Measurements from ENCODE around the genes VN1R2 and MYADM.

GRCh38 chr19:52640975-52641707, 49.2 kb downstream of the ENSG00000269825 start:
- PRO-cap, 2 experiments: no peak in any of the 2 experiments

- PRO-cap, 2 experiments: no peak in any of the 2 experiments
Measured at GRCh38 chr19:52643866-52644593, 46.3 kb downstream of the ENSG00000269825 start.

DNA sequence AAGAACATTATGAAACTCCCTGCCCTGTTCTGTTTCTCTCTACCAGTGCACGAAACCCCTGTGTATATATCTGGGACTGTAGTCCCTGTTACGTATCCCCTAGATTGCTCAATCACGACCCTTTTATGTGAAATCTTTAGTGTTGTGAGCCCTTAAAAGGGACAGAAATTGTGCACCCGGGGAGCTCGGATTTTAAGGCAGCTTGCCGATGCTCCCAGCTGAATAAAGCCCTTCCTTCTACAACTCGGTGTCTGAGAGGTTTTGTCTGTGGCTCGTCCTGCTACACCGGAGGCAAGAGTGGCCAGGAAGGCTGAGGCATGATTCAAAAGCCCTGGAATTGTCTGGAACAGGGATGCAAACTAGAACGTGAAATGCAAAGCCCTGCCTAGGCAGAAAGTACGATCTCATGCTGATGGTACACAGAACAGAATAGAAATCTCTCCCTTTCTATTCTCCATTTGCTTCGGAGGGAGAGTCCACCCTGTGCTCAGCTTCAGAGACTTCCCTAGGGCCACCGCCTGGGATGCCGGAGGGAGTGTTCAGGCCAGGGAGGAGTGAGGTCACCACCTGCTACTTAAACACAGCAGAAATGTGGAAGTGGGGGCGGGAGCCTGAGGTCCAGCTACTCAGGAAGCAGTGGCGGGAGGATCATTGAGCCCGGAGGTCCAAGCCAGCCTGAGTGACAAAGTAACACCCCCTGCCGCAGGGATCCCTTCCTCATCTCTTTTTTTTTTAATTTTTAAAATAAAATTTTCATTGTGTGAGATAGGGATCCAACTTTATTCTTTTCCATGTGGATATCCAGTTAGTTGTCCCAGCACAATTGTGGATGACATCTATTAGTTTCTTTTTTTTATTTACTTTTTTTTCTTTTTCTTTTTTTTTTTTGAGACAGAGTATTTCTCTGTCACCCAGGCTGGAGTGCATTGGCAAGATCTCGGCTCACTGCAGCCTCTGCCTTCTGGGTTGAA, 894 bp upstream of the ZNF888 start:
- PRO-cap, 2 experiments: no peak in any of the 2 experiments

GRCh38 chr19:52944141-52944885, 18.4 kb downstream of the ZNF816 start:
- PRO-cap, 2 experiments: no peak in any of the 2 experiments

- PRO-cap, 2 experiments: no peak in any of the 2 experiments
Measured at GRCh38 chr19:53079472-53079973, 23.7 kb downstream of the ZNF160 start.

DNA sequence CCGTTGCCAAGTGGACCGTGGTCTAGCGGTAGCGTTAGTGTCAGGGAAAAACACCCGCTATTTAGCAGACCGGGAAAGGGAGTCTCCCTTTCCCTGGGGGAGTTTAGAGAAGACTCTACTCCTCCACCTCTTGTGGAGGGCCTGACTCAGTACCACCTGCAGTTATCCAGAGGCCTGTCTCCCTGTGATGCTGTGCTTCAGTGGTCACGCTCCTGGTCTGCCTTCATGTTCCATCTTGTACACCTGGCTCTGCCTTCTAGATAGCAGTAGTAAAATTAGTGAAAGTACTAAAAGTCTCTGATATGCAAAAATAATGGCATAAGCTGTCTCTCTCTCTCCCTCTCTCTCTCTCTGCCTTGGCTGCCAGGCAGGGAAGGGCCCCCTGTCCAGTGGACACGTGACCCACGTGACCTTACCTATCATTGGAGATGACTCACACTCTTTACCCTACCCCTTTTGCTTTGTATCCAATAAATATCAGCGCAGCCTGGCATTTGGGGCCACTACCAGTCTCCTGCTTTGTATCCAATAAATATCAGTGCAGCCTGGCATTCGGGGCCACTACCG, at the start of gene VN1R2:
VN1R2 (plus strand) TSS at position 345 of the 567 bp plus-strand sequence.
- PRO-cap, 2 experiments: no peak in any of the 2 experiments

DNA sequence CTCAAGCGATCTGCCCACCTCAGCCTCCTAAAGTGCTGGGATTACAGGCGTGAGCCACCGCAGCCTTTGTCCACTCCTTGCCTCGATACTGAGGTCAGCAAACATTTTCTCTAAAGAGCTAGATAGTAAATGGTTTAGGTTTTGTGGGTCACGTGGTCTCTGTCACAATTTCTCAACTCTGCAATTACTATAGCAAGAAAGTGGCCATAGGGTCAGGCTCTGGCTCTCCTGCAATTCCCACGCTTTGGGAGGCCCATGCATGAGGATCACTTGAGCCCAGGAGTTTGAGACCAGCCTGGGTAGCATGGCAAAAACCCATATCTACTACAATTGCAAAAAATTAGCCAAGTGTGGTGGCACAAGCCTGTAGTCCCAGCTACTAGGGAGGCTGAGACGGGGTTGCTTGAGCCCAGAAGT, 42.7 kb downstream of the NLRP12 start:
- PRO-cap, 2 experiments: no peak in any of the 2 experiments

DNA sequence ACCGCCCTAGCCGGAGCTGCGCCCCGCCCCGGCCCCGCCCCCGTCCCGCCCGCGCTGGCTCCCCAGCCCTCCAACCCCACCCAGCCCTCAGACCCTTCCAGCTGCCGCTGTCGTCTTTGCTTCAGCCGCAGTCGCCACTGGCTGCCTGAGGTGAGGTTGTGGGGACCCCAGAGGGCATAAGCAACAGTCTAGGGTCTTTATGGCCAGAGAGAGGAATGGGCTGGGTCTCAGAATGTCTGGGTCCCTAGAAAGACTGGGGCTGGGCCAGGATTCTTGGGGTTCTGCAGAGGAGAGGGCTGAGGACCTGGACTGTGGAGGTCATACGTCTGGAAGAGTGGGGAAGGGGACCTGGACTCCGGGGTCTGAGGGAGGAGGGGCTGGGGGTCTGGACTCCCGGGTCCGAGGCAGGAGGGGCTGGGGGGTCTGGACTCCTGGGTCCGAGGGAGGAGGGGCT, at the start of gene MYADM:
MYADM (plus strand) TSS at position 90 of the 454 bp plus-strand sequence.
- PRO-cap, 2 experiments: peak in 2 of 2 experiments; most common plus-strand start position 90 of the sequence (in 2)

GRCh38 chr19:53958307-53959159, 4.2 kb upstream of the CACNG8 start:
- PRO-cap, 2 experiments: no peak in any of the 2 experiments

DNA sequence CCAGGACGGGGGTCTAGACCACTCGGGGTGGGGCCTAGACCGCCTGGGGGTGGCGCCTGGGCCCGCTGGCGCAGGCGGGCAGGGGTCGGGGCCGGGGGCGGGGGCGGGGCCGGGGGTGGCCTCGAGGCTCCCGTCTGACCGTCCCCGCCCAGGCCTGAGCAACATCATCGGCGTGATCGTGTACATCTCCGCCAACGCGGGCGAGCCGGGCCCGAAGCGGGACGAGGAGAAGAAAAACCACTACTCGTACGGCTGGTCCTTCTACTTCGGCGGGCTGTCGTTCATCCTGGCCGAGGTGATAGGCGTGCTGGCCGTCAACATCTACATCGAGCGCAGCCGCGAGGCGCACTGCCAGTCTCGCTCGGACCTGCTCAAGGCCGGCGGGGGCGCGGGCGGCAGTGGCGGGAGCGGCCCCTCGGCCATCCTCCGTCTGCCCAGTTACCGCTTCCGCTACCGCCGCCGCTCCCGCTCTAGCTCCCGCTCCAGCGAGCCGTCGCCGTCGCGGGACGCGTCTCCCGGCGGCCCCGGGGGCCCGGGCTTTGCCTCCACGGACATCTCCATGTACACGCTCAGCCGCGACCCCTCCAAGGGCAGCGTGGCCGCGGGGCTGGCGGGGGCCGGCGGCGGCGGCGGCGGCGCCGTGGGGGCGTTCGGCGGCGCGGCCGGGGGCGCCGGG, 9.4 kb upstream of the CACNG6 start:
- PRO-cap, 2 experiments: no peak in any of the 2 experiments

DNA sequence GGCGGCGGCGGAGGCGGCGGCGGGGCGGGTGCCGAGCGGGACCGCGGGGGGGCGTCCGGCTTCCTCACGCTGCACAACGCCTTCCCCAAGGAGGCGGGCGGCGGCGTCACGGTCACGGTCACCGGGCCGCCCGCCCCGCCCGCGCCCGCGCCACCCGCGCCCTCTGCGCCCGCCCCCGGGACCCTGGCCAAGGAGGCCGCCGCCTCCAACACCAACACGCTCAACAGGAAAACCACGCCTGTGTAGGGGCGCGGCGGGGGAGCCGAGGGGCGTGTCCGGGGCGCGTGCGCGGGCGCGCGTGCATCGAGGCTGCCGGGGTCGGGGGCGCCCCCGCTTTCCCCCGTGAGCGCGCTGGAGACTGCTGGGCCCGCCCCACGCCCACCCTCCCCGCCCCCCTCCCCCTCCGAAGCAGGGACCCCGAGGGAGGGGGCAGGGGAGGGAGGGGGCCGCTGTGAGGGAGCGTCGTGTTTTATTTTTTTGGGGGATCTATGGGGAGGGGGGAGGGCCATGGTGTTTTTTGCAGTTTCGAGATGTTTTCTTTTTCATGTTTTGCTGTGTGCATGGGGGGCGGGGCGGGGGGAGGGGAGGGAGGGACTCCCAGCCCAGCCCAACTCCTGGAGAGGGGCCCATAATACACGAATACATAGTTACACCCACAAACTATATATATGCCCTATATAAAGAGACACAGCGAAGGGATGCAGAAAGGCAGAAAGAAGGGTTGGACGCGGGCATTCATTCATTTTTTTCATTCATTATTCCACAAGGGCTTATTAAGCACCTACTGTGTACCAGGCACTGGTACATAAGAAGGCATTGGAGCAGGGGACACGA, 8.6 kb upstream of the CACNG6 start:
- PRO-cap, 2 experiments: peak in 1 of 2 experiments; most common minus-strand start position 84 of the sequence (in 1)

- PRO-cap, 2 experiments: no peak in any of the 2 experiments
Measured at GRCh38 chr19:54102964-54103690, 472 bp downstream of the NDUFA3 start.

DNA sequence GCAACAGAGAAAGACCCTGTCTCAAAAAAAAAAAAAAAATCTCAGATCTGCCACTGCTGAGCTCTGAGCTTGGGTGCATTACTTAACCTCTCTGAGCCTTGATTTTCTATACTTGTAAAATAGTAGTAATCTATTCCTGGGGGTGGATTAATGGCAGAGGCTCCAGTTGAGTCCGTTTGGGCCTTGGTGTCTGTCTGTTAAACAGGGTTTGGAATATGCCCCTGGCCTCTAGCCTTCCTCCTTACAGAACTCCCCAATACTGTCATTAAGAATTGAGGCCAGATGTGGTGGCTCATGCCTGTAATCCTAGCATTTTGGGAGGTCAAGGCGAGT, 3.3 kb downstream of the TFPT start:
- PRO-cap, 2 experiments: no peak in any of the 2 experiments

DNA sequence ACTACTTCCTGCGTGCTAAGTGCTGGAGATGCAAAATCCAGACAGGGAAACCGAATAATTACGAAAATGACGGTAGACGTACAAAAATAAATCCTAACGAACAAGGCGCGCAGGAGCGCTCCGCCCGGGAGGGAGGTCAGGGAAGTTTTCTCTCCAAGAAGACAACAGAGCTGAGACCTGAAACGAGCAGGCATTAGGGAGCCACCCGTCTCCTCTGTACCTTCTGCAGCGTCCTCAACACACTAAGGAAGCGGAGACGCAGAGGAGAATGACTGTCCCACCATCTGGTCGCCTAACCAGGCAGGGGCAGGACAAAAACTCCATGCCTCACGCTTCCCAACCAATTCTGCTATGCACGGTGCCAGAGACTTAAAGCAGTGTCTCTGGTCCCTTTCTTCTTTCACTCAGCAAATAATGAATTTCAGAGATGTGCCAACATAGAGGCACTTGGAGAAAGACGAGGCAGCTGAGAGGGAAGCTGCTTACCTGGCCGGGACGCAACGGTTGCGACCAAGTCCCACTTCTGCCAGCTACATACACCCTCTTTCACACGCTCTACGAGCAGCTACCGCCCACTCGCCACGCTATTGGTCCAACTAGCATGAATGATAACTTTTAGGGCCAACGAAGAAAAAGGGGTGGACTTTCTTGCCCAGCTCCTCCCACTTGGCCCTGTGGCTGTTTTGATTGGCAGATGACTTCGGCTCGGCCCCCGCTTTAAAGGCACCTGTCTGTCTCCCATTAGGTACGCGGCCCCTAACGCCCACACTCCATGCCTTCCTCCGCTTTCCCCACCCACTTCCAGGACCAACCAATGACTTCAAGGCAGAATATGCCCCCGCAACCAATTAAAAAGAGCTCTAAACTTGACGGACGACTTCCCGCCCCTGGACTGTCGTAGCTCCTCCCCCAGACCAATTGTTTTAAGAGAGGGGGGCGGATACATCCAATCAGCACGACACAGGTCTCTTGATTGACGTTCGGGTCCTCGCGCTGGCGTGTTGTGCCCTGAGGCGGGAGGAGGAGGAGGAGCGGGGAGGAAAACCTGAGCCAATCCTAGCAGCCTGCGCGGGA, 739 bp upstream of the CNOT3 start:
- PRO-cap, 2 experiments: peak in 1 of 2 experiments; most common minus-strand start position 511 of the sequence (in 1)

DNA sequence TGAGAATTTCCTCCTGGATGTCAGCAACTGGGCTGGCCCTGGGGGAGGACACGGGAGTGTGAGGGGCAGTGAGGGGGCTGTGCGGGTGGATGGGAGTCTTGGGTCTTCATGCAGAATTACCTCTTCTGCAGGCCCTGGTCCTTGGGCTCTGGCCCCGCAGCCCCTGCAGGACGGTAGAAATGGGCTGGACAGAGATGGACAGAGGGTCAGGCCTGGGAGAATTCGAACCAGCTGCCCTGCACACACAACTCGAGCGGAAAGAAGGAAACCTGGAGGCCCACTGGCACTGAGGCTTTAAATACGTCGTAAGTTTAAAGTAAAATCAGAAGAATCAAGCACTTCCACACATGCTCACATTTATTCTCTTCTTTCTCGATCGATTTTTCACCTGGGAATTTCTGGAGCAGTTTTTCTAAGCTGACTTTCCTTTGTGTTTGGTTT, 4.7 kb downstream of the LILRB5 start:
- PRO-cap, 2 experiments: no peak in any of the 2 experiments

GRCh38 chr19:54282642-54283317, 1.9 kb upstream of the LILRB2 start:
- PRO-cap, 2 experiments: no peak in any of the 2 experiments

DNA sequence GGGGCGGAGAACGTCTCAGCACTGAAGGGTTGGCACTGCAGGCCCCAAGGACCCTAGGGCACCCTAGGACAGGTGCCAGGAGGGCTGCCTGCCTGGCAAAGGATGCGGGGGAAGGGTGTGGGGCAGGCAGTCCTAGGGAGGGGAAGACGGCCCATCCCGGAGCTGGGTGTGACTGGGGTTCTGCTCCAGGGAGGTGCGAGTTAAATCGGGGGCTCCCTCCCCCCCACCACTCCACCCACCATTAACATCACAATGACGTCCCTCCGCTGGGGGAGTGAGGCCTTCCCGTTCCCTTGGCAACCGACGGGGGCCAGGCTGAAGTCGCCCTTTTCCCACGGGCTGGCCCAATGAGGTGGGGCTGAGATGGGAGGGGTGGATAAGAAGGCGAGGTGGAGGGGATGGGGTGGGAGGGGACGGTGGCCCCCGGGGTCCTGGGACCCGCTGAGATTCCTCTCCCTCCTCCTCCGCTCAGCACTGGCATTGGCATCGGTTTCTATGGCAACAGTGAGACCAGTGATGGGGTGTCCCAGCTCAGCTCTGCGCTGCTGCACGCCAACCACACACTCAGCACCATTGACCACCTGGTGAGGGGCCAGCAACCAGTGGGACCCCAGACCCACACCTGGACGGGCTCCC, 5.7 kb downstream of the TTYH1 start:
- PRO-cap, 2 experiments: peak in 1 of 2 experiments; most common minus-strand start position 174 of the sequence (in 1)

DNA sequence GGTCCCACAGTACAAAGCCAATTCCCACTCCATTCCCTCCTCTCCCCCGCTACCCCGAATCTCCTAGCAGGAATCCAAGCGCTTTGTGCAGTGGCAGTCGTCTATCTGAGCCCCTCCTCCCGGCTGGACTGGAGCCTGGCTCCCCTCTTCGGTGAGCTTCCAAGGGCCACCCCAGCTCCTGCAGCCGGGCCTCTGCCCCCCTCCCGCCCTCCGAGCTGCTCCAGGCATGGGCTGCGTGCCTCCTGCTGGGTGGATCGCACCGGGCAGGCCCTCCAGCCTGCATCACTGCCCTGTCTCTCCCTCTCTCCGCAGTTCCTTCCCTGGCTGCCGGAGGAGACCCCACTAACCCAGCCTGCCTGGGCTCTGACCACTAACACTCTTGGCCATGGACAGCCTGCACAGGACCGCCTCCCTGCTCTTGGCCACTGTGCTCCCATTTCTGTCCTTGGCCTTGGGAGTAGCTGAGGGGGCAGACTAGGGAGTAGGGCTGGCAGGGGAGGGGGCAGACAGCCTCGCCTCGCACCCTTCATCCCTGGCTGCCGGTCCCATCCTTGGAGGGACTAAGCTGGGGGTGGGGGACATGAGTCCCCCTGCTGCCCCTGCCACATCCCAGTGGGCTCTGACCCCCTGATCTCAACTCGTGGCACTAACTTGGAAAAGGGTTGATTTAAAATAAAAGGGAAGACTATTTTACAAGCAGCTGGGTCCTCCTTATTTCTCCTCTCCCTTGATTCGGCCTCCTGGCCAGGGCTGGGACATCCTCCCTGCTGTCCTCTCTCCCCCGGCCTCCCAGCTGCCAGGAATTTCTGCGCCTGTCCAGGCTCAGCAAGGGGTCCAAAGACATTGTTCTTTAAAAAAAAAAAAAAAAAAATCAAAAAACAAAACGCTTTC, 12.7 kb upstream of the LENG8 start:
- PRO-cap, 2 experiments: no peak in any of the 2 experiments

DNA sequence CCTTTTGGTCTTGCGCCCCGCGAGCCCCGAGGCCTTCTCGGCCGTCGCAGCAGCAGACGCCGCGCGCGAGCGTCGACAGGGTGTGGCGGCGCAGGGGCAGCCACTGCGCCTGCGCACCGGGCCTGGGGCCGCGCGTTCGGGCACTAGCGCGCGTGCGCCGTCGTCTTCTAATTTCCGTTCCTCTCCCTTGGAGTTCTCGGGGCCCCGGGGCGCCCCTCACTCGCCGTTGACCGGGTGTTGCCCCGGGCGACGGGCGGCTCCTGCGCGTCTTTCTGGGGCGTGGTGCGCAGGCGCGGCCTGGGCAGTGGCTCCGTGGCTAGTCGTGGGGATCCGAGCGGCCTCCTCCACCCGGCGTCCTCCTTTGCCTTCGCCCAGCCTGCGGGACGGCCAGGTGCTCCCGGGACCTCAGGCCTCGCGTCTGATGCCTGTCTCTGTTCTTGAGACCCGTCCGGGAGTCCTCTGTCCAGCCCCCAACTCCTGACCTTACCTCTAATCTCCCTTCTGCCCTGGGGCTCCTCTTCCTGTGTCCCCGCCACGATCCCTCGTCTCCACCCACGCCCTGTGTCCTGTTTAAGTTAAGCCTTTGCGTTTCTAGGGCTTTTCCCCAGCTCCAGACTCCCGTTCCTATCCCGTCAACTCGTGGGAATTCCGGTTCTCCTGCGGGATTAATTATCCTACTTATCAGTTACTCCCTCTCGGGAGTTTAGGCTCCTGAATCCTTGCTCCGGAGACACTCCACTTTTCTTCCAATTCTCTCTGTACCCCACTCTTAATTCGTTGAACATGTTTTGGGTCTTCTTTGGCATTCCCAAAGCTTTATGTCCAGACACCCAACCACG, 574 bp downstream of the LENG8 start:
- PRO-cap, 2 experiments: peak in 2 of 2 experiments; most common plus-strand start position 143 of the sequence (in 1); most common minus-strand start position 77 of the sequence (in 2)

DNA sequence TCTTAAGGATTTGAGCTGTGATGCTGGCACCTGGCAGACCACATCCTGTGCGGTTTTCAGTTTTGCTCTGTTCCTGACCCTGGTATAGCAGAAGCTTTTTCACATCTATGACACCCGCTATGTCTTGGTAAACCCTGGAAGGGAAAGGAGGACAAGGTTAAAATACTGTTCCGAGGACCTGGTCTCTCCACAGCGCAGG, 4.9 kb upstream of the LAIR2 start:
- PRO-cap, 2 experiments: no peak in any of the 2 experiments

Measured in right ventricle myocardium (tissue), 1 donor.